Metastatic Liver Carcinoma in the Lung (tissue), 2 donors: ENCODE measurements around the gene YBEY.

DNA sequence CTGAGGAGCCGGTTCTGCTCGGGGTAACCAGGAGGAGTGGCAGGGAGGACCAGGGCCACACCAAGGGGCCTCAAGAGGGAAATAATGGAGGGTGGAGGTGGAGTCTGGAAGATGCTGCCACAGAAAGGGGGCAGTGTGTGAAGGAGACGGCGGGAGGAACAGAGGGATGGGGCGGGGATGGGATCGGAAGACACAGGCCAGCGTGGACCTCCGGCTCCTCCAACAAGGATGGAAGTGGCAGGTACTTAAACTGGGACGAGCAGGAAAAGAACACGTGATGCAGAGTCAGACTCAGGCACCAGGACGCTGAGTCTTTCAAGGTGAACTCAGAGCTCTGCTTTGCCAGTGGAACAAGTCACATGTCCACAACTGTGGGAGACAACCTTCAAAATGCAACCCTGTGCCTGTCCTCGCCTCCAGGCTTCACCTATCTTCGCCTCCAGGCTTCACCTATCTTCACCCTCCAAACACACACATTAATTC lies 27.7 kb upstream of the LSS start:
- PRO-cap, 2 experiments: no peak in any of the 2 experiments

- PRO-cap, 2 experiments: peak in 2 of 2 experiments; most common plus-strand start chr21:46286342 (in 2); most common minus-strand start chr21:46286265 (in 2)
Observed at GRCh38 chr21:46286134-46286802, at the start of gene YBEY. Gene YBEY (plus strand): TSS chr21:46286342.

DNA sequence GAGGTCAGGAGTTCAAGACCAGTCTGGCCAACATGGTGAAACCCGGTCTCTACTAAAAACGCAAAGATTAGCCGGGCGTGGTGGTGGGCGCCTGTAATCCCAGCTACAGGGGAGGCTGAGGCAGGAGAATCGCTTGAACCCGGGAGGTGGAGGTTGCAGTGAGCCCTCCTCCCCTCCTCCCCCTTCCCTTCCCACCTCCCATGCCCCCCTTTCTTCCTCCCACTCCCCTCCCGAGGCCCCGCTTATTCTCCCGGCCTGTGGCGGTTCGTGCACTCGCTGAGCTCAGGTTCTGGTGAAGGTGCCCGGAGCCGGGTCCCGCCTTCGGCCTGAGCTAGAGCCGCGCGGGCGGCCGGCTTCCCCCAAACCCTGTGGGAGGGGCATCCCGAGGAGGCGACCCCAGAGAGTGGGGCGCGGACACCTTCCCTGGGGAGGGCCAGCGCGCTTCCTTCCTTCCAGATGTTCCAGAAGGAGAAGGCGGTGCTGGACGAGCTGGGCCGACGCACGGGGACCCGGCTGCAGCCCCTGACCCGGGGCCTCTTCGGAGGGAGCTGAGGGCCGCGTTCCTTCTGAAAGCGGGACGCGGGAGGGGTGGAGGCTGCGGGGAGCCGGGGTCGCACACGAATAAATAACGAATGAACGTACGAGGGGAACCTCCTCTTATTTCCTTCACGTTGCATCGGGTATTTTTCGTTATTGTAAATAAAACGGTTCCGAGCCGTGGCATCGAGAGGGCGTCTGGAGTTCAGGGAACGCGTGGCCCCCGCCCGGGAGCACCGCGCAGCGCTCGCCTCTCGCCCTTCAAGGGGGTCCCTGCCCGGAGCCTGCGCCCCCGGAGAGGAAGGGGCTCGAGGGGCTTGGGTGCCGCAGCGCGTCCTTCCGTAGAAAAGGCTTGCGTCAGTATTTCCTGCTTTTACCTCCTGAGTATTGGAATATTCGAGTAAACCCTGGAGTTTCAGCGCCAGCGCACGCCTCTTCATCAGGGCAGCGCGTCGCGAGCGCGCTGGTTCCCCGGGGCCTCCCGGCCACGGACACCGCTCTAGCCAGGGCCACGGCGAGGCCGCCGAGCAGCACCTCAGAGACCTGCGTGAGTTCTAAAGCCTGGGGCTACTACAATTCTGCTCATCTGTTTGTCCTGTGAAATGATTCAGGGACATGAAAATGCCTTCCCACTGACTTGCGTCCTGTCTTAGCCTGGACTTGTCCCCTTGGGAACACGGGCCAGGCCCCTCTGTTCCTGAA lies 11.4 kb downstream of the YBEY start:
- PRO-cap, 2 experiments: peak in 2 of 2 experiments; most common plus-strand start position 464 of the sequence (in 1); most common minus-strand start position 886 of the sequence (in 1)

- PRO-cap, 2 experiments: no peak in any of the 2 experiments
Observed at GRCh38 chr21:46346552-46347133, 22.7 kb downstream of the PCNT start.

DNA sequence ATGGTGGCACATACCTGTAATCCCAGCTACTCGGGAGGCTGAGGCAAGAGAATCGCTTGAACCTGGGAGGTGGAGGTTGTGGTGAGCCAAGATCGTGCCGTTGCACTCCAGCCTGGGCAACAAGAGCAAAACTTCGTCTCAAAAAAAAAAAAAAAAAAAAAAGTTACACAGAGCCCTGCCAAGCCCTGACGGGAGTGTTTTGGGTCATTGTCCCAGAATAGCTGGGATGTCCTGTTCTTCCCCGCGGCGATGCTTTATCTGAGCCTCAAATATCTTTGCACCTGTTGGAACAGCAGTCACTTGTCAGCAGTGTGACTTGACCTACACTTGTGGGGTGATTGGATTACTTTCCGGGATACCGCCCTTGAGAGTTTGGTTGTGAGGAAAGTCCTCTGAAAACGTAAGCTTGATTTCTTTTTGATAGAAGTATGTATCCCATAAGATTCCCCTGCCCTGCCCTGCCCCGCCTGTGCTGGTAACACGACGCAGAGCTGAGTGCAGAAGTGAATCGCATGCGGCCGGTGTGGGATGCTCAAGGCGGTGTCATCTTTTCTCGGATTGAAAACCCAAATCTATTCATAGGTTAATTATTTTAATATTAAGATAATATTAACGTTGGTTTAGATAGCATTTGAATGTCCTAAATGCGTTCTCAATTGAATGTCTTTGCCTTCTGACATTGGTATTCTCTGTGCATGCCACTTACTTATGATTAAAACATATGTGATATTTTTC lies 50.9 kb downstream of the PCNT start:
- PRO-cap, 2 experiments: no peak in any of the 2 experiments

DNA sequence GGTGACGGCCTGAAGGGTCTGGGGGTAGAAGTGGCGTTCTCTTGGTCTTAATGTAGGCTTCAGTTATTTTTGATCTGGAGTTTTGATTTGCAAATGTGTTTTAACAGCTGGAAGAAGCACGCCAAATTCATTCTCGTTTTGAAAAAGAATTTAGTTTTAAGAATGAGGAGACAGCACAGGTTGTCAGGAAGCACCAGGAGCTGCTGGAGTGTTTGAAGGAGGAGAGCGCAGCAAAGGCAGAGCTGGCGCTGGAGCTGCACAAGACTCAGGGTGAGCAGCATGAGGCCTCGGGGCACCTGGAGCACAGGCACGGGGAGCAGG lies 66.6 kb downstream of the PCNT start:
- PRO-cap, 2 experiments: no peak in any of the 2 experiments

- PRO-cap, 2 experiments: no peak in any of the 2 experiments
Observed at GRCh38 chr21:46410766-46411663, 47.7 kb upstream of the DIP2A start.

GRCh38 chr21:46459466-46460259 lies 972 bp downstream of the DIP2A start:
- PRO-cap, 2 experiments: no peak in any of the 2 experiments

DNA sequence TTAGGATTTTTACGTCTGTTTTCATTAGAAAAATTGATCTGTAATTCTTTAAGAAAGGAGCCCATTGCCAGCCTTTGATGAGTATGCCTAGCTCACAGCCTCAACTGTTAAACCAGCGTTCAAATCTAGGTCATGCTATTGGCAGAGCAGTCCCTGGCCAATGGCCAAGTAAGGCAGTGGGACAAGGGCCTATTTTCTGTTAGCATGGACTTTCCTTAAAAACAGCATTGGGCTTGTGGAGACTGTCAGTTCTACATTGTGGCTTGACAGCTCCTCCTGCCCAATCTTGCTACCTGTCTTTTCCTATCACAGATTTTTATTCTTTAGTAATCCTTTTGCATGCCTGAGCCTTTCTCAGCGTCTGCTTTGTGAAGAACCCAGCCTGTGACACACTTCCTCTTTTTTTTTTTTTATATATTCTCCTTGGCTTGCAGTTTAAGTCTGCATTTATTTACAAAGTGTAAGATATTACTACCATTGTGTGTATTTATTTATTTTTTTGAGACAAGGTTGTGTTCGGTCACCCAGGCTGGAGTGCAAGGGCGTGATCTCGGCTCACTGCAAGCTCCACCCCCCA lies 56.5 kb downstream of the DIP2A start:
- PRO-cap, 2 experiments: no peak in any of the 2 experiments

DNA sequence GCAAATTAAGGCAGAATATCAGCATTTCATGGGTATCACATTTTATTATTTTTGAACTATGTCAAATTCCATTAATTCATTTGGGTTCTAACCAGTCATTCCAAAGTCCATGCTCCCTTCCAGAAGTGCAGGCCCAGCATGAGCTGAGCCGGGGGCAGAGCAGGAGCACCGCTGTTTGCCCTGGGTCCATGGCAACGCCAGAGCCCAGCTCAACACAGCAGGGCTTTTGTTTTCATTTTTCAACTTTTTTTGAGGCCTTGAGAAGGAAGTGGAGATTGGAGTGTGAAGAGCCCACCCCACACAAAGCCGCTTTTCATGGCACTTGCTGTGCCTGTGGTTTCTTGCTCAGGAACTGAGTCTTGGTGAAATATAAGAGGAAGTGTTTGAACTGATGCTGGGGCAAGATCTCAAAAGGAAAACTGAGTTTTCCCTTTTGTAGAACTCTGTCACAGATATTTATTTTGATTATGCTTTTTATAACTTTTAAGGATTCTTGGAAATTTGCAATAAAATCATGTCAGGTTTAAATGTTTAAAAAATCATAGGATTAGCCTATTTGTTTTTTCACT lies 13.2 kb upstream of the PRMT2 start:
- PRO-cap, 2 experiments: no peak in any of the 2 experiments